REH cell (cell line): ENCODE measurements around the genes ADD1 and NSG1.

GRCh38 chr4:2824449-2825276 lies 19.0 kb upstream of the ADD1 start:
- PRO-cap = no peak

DNA sequence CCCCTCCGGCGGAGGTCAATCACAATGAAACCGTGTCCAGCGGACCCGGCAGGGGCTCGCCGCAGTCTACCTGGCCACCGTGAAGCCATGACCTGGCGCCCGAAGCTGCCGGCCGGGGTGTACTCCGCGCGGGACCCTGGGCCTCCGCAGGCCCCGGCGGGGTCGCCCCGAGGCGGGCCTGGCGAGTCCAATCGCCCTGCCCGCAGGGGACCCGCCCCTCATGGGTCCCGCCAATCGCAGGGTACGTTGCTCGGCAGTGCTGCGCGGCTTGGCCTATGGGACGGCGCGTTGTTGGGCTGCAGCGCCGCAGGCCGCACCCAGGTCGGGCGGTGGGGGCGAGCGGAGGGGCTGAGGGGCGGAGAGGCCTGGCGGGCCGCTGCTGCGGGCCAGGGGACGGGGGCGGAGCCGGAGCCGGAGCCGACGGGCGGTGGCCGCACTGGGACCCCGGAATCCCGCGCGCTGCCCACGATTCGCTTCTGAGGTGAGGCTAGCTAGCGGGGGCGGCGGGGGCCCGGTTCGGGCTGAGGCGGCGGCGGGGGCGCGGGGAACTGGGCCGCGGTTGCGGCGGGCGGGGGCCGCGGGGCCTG lies at the start of gene ADD1:
ADD1 (plus strand) TSS at position 301 of the 587 bp plus-strand sequence.
- PRO-cap = bidirectional peak, plus-strand start at position 336 of the sequence, minus-strand start at position 180 of the sequence

GRCh38 chr4:2928002-2929290 lies 6.2 kb downstream of the MFSD10 start:
- PRO-cap = no peak

DNA sequence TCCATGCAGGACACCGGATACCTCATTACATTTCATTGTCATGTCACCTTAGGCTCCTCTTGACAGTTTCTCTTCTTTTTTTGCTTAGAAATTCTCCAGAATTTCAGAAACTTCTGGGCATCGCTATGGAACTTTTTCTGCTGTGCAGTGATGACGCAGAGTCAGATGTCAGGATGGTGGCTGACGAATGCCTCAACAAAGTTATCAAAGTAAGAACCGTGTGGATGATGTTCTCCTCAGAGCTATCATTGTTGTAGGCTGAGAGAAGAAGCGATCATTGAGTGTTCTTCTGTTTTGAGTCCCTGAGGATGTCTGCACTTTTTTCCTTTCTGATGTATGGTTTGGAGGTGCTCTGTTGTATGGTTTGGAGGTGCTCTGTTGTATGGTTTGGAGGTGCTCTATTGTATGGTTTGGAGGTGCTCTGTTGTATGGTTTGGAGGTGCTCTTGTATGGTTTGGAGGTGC lies 24.7 kb downstream of the HTT start:
- PRO-cap = no peak

- PRO-cap = no peak
These were observed 37.0 kb downstream of the HTT start for GRCh38 chr4:3111295-3112161.

DNA sequence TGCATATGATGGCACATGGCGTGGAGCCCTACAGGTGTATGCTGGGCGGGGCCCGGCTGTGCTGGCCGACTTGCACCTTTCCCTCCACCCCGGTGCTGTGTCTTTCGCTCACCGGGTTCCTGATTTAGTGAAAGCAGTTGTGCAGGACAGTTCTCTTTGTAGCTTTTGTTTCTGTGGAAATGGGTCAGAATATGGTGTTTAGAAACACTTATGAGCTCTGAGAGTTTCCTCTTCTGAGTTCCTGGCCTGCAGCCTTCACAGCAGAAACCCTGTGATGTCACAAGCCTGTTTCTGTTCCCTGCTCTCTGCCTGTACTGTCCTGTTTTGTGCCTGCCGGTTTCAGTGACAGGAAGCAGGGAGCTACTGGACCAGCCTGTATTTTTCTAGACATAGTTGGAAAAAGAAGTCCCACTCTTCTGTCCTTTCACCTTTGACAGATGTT lies 22.4 kb upstream of the MSANTD1 start:
- PRO-cap = no peak

- PRO-cap = no peak
These were observed 1.3 kb upstream of the RGS12 start for GRCh38 chr4:3291534-3291955.

GRCh38 chr4:3331258-3331863 lies 38.5 kb downstream of the RGS12 start:
- PRO-cap = no peak

DNA sequence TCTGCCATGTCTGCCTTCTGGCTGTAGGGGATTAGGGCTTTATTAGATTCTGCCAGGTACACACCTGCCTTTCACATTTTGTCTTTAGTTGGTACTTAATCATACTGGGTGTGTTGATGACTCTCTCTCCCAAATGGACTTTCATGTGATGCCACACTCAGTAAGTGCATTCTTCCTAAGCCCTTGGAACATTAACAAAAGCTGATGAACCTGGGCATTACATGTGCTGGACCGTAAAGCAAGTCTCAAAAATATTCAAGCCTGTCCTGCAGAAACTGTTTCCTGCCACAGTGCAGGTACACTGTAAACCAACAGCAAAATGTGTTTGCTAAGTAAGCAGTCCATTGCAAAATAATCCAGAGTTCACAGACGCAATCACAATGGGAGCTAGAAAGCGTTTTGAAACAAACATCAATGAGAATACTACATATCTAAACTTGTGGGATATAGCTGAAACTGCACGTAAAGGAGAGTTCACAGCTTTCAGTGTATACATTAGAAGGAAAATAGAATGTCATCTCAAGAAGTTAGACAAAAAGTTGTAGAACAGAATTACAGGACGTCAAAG lies 61.6 kb downstream of the RGS12 start:
- PRO-cap = no peak

- PRO-cap = no peak
These were observed 71.9 kb upstream of the HGFAC start for GRCh38 chr4:3369626-3370559.

GRCh38 chr4:3408597-3409079 lies 33.1 kb upstream of the HGFAC start:
- PRO-cap = no peak

- PRO-cap = no peak
These were observed 10.9 kb downstream of the LRPAP1 start for GRCh38 chr4:3521193-3521844.

DNA sequence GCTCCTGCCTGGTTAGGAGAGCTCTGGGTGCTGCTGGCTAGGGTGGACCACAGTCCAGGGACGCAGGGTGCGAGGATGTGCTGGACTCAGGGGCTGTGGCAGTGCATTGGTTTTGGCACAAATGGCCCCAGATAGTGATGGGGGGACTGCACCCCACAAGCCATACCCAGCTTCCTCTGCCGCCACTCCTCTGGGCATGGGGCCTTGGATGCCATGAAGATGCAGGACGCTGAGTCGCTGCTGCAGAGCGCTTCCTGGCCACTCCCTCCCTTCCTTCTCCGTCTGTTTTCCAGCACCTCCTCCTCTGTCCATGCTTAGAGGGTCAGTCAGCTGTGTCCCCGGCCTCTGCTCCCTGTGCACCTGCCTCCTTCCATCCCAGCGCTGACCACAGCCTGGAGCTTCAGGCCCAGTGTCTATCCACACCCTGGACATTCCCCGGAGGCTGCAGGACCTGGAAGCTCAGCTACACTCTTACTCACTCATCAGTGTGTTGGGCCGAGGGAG lies 58.9 kb upstream of the ADRA2C start:
- PRO-cap = no peak

GRCh38 chr4:4047212-4047752 lies 179.4 kb downstream of the OTOP1 start:
- PRO-cap = no peak

DNA sequence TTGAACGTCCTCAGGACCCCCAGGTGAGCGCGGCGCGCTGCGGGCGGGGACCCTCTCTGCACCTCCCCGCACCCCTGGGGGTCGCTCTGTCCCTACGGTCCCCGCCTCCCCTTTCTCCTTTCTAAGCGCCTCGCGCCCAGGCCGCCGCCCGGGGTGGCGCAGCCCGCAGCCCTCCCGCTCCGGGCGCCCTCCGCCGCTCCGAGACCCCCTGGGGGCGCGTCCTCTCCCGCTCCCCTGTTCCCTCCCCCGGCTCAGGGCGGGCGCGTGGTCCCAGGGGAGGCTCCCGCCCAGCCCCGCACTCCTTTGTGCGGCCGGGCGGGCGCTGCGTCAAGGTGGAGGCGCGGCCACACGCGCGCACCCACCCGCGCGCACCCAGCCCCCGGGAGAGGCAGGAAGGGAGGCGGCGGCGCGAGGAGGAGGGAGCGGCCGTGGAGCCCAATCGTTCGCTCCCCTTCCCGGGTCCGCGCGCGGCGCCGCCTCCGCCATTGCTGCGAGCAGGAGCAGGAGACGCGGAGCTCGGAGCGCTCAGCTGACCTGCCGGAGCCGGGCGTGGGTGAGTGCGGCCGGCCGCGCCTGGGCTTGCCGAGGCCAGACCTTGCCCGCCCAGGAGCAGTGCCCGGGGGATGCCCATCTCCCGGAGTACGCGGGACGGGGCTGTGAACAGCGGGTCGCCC lies at the start of gene NSG1:
NSG1 (plus strand) TSS at position 482 of the 674 bp plus-strand sequence.
- PRO-cap = no peak

- PRO-cap = bidirectional peak, plus-strand start at chr4:4866328, minus-strand start at chr4:4866223
These were observed 6.6 kb downstream of the MSX1 start for GRCh38 chr4:4865992-4866606.

DNA sequence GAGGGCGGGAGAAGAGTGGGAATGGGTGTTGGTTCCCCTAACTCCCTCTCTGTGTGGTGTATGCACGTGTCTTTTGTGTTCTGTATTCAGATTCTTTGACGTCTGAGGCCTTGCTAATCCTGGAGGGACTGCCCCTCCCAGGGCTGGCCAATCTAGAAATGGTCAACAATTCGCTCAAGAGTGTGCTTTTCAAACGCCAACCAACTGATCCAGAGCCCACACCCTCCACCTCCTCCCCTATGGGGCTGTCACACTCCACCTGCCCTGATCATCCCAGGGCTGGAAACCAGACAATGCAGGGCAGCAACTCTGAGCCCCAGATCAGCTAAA lies 37.3 kb downstream of the CYTL1 start:
- PRO-cap = no peak

- PRO-cap = no peak
These were observed 28.3 kb downstream of the CYTL1 start for GRCh38 chr4:4990759-4991541.

DNA sequence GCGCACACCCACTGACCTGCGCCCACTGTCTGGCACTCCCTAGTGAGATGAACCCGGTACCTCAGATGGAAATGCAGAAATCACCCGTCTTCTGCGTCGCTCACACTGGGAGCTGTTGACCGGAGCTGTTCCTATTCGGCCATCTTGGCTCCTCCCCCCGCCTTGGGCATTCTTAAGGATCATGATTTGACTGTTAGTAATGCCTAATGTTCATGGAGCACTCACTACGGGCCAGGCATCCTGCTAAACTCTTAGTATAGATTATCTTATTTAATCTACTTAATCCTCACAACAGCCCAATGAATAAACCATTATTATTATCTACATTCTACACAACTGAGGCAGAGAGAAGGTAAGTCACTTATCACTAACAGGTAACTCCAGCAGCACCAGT lies 263.9 kb downstream of the EVC2 start:
- PRO-cap = no peak

- PRO-cap = no peak
These were observed 824 bp upstream of the EVC2 start for GRCh38 chr4:5709290-5709475.